Bronchus fibroblast of lung (primary cell): ENCODE measurements around a stretch of chr16.

DNA sequence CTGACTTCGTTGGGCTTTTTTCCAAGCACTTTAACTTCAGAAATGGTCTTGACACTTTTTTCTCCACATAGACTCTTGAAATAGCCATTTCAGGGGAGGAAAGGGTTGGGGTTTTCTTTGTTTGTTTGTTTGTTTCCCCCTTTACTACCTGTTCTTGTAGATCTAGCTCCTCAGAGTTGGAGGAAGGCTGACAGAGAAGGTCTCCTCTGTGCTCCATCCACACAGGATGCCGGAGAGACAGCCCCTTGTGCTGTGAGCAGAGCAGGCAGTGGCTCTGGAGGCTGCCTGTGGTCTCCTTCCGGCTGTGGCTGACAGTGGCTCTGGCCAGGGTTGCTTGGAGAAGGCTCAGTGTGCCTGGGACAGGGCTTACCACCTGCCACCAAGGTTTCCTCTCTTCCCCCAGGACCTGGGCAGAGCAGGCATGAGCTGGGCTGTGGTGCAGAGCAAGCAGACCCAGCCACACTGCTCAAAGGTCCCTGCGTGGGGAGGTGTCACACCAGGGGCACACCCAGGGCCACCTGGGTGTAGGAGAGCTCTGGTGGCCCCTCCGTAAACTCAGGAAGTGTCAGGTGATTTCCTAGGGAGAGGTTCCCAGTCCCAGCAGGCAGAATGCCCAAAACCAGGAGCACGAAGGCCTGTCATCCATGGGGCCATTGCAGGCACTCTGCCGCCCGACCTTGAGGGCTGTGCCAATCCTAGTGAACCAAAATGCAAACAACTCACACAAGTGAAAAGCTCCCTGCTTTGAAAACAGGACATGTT lies 21.6 kb downstream of the CIBAR2 start:
- RAMPAGE, long total RNA = no peak

GRCh38 chr16:85092543-85093306 lies 19.5 kb downstream of the CIBAR2 start:
- RAMPAGE, long total RNA = no peak

DNA sequence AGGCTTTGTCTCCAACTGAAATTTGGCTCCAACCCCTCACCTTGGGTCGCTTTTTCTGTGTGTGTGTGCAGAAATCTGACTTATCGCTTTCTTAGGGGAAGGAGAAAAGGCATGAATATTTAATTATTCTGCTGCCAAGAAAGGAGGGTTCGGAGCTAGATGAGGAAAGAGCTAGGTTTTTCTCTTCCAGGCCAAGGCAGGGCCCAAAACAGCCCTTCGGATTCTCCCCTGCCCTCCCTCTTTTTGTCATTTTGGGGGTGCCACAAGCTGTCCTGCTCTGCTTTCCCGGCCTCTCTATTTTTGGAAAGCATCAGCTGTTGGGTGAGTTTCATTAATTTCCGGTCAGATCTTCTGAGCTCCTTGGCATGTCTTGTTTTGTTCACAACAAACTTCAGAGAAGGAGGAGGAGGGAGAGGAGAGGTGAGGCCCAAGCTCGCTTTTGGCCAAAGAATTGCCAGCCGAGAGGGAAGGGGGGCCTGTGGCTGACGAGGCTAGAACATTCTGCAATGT lies 18.0 kb upstream of the CIBAR2 start:
- RAMPAGE, long total RNA = no peak

DNA sequence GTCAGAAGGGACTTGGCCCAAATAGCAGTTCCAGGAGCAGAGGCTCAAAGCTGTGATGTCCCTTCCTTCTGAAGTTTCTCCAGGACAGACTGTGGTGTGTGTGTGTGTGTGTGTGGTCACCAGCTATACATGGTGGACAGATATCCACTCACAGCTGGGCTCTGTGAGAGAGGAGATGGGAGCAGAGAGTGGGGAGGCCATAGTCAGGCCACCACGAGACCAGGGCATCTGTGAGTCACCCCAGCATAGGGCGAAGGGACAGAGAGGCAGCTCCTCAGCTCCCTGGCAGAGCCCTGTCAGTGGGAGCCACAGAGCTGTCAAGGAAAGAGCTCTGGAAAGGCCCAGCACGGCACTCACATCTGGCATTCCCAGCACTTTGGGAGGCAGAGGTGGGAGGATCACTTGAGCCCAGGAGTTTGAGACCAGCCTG lies 23.3 kb upstream of the CIBAR2 start:
- RAMPAGE, long total RNA = no peak

- RAMPAGE, long total RNA = no peak
Observed at GRCh38 chr16:85151680-85152090, 39.4 kb upstream of the CIBAR2 start.

- RAMPAGE, long total RNA = no peak
Observed at GRCh38 chr16:85157709-85158441, 45.6 kb upstream of the CIBAR2 start.

DNA sequence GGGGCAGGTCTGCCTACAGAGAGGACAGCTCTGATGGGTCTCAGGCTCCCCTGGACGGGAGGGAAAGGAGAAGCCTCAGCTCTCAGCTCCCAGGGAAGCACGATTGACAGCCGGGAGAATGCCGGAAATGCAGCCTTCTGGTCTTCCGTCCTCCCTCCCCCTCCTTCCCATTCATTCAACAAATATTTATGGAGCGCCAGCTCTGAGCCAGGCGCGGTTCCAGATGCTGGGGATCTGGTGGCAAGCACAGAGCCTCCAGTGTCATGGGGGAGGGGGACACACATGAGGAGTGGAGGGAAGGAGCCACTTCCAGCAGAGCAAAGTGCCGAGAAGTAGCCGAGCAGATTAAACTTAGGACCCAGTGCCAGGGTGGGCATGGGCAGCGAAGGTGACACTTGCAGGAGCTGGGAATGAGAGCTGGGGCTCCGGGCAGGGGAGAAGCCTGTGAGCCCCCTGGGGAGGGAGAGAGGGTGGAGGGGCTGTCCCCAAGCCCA lies 62.1 kb upstream of the CIBAR2 start:
- RAMPAGE, long total RNA = no peak

DNA sequence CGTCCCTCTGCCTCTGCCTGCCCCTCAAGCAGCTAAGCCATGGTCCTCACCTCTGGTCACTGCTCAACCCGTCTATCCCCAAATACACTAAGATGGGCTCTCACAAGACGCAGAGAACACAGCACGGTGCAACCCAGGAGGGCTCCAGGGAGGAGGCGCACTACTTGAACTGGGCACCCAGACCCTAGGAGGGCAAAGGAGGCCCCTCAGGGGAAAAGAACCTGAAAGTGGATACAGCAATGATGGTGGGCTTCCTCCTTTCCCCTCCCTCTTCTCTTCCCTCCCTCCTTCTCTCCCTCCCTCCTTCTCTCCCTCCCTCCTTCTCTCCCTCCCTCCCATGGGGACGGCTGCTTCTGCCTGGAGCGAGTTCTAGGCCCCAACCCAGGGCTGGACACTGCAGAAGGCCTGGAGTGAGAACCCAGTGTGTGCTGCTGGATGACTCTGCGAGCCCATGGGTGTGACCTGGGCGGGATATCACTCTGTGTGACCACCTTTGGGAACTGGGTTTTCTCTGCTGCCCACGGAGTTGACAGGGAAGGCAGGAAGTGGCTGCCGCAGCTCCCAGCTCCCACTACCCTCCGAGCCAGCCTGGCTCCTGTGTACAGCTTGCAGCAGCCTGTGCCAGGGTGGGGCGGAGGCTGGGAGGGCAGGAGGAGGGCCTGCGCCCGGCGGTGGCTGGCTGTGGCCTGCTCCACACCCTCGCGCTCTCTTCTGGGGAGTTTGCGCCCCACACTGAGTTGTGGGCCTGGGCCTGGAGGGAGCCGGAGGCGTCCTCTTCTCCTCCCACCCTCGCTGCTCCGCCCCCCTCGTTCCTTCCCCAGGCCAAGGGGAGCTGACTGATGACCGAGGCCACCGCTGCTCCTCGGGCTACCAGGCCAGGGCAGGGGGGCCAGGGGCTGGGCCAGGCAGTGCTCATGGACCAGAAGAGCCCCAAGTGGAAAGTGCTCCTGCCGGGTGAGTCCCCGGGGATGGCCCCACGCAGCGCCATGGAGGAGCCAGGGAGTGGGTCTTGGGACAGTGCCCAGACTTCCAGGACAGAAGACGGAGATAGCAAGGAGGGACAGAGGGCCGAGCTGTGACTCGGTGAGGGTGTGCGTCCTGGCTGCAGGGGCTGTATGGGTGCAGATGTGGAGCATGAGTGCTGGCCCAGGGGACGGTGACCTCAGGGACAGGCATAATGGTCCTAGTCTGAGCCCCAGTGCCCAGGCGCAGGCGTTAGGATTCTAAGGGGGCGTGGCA lies 242.4 kb upstream of the GSE1 start:
- RAMPAGE, long total RNA = no peak

DNA sequence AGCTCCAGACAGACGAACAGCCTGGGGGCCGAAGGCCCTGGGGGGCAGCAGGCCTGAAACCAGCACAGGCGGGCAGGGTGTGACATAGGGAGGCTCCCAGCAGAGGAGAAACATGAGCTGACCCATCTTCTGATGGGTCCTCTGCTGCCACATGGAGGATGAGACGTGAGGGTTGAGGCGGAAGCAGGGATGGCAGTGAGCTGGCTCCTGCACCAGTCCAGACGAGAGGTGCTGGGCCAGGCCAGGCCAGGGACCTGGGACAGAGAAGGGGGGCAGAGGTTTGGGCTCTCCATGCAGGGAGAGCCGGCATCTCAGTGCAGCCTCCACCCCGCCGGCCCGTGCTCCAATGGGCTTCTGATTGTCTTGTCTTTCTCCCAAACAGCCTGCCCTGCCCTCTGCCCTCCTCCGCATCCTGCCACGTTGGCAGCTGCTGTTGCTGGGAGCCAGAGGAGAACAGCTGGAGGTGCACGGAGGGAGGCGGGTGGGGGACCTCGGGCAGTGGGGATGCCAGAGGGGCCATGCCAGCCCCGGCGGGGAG lies 139.1 kb upstream of the GSE1 start:
- RAMPAGE, long total RNA = no peak

- RAMPAGE, long total RNA = no peak
Observed at GRCh38 chr16:85480728-85481131, 132.4 kb upstream of the GSE1 start.

- RAMPAGE, long total RNA = no peak
Observed at GRCh38 chr16:85502238-85503147, 110.6 kb upstream of the GSE1 start.

- RAMPAGE, long total RNA = no peak
Observed at GRCh38 chr16:85529607-85530120, 83.5 kb upstream of the GSE1 start.

GRCh38 chr16:85563184-85564241 lies 49.6 kb upstream of the GSE1 start:
- RAMPAGE, long total RNA = no peak

DNA sequence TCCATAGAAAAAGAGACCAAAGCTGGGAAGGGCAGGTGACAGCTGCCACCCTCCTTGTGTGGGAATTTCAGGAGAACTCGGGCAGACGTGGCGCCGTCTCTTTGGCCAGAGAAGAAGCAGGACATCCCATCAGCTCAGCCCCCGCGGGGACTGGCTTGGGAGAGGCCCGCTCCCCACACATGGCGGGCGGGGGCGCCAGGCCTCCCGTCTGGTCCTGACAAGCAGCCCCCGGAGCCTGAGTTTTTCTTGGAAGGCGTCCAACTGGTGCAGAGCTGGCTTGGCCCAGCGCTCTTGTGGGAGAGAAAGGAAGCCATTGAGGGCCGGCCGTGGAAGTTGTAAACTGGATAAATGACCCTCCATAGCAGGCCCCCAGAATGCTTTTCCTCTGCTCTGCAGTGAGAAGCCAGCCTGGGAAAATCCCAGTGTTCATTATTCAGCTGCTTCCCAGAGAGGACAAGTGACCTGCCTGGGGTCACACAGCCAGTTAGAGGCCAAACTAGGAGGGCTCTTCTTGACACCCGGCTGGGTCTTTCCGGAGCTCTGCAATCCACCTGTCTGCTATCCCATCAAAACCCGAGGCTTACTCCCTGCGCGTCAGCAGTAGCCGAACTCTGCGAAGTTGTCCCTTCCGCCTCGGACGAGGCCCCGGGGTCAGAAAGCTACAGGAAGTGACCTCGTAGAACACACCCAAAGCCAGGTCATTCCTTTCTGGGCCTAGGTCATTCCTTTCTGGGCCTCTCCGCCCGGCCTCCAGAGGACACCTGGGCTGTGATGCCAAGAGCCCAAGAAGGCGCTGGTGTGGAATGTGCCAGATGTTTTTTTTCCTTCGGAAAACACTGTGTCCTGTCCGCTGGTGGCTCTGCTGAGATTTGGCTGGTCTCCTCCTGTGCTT lies 39.0 kb upstream of the GSE1 start:
- RAMPAGE, long total RNA = no peak

DNA sequence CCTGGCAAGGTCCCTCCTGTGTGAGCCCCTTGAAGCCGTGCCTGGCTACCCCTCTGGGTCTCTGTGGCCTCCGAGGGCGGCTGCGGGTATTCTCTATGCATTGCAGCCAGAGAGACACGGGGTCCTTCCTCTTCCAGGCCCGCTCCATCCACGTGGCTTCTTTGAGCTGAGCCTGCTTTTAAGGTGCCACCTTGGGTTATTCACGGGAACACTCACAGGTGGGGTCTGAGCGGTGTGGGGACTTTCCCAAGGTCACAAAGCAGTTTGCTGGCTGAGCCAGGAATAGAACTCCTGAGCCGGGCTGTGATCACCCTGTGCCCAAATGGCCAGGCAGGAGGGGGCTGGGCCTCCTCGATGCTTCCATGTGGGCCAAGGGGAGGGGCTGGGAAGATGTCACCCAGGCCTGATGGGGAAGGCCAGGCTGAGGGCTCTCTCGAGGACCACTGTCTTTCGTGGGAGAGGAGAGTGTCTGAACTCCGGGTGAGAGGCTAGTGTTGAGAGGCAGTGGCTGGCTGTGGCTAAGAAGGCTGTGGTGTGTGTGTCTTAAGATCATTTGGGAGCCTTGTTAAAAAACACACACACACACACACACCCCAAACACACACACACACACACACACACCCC lies 13.0 kb upstream of the GSE1 start:
- RAMPAGE, long total RNA = no peak

GRCh38 chr16:85610444-85610925 lies 2.6 kb upstream of the GSE1 start:
- RAMPAGE, long total RNA = no peak

GRCh38 chr16:85657033-85657694 lies 31.6 kb downstream of the GINS2 start:
- RAMPAGE, long total RNA = no peak

GRCh38 chr16:85667738-85668469 lies 20.9 kb downstream of the GINS2 start:
- RAMPAGE, long total RNA = no peak

DNA sequence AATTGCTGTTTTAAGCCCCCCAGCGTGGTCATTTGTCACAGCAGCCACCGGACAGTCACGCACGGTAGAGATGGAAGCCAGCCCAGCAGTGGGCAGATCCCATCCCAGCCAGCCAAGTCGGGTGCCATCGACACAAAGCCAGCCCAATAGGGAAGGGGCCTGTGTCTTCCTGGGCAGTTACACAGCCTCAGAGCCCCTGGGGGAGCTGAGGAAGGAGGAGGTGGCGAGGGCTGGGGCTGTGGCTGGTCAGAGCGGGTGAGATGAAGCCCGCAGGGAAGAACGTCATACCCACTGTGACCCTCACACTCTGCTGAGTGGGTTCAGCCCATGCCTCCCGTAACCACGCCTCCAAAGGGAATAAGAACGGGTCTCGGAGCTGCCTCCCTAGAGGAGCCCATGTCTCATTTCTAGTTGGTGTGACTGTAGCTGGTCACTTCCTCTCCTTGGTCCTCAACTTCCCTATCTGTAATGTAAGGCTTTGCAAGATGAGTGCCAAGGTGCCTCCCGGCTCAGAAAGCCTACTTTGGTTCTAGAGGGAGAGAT lies 20.9 kb downstream of the C16orf74 start:
- RAMPAGE, long total RNA = no peak

- RAMPAGE, long total RNA = no peak
Observed at GRCh38 chr16:85778775-85779273, 20.5 kb downstream of the EMC8 start.